Neural progenitor cell (in vitro differentiated cells): ENCODE measurements around the genes MRPS26, OXT and SPEF1.

DNA sequence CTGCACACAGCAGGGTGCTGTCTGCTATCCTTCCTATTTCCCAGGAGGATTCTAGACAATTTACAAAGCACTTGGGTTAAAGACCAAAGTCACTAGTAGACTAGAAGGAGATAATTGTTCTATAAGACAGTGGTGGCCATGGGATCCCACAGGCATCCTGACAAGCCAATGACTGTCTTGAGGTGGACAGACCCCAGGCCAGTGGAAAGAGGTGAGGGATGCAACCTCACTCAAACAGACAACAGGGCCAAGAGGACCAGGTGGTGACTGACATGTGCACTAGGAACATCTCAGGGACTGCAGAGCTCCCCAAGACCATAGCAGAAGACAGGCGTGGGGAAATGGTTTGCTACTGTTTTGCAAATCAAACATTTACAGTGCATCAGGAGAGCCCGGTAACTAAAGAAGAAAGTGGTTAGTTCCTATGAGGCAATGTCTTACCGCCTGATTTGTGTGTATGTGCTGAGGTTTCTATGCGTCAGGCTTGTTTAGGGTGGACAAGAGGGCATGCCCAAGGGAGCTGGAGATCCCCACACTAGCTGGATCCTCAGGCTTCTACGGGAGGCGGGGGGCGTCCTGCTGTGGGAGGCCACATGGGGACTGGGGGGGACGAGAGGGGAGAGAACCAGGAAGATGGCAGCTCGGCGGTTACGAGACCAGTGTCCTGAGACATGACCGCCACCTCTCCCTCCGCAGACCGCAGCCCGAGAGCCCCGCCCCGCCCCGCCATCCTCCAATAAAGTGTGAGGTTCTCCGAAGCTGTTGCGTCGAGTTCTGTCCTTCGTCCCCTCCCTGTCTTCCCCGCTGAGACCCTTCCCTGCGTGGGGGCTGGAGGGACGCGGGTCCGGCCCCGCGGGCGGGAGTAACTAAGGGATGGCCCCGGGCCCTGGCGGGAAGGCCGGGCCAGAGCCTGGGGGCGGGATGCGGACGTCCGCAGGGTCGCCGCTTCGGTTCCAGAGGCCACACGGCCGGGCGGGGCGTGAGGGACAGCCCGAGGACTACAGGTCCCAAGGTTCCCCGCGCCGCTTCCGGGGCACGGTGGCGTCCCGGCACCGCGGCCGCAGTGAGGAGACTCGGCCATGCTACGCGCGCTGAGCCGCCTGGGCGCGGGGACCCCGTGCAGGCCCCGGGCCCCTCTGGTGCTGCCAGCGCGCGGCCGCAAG, at the start of gene MRPS26:
MRPS26 (plus strand) TSS at position 1,063 of the 1,163 bp plus-strand sequence.
- RAMPAGE, long total RNA: no peak

GRCh38 chr20:3071514-3071703, at the start of gene OXT:
Gene OXT, plus strand, starts transcription at chr20:3071620.
- RAMPAGE, long total RNA: no peak

- RAMPAGE, long total RNA: no peak
Observed at GRCh38 chr20:3071704-3072705, 585 bp downstream of the OXT start.

GRCh38 chr20:3166734-3167157, 6.6 kb downstream of the LZTS3 start:
- RAMPAGE, long total RNA: no peak

DNA sequence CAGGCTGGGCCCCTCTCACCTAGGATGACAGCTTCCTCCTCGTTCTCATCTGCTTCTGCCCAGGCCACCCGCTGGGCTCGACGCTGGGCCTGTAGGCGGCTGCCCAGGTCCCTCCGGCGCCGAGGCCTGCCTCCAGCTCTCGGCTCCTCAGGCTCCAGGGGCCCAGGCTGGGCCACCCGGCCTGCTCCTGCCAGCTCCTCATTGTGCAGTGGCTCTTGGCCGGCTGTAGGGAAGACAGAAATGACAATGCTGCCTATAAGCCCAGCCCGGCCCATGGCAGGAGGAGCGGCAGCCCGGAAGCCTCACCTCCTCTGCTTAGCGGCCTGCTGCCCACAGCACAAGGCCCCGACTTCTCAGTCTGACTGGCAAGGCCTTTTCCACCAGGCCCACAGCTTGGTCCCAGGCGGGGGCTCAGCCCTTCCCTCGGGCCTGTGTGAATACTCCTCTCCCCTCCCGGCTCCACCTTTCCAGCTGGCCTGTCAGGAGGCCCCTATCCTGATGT, 1.2 kb downstream of the DDRGK1 start:
- RAMPAGE, long total RNA: no peak

GRCh38 chr20:3688157-3688759, 6.4 kb upstream of the ADAM33 start:
- RAMPAGE, long total RNA: no peak

- RAMPAGE, long total RNA: no peak
Observed at GRCh38 chr20:3729923-3730630, 2.4 kb upstream of the HSPA12B start.

DNA sequence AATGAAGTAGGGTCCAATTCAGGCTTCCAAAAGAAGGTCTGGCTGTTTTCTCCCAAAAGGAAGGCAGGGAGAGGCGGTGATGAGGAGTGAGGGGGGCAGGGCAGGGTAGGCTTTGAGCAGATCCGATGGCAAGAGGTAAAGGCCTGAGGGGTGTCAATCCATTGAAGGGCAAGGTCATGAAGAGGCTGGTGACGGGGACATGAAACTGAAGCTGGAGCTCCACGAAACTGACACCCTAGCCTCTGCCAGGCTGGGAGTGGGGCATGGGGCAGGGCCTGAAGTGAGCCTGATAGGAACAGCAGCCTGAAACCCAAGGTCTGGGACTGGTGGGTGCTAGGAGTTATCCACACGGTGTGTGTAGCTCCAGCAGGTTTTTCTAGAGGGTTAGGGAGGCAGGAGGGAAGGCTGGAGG, 12.8 kb downstream of the ADISSP start:
- RAMPAGE, long total RNA: no peak

DNA sequence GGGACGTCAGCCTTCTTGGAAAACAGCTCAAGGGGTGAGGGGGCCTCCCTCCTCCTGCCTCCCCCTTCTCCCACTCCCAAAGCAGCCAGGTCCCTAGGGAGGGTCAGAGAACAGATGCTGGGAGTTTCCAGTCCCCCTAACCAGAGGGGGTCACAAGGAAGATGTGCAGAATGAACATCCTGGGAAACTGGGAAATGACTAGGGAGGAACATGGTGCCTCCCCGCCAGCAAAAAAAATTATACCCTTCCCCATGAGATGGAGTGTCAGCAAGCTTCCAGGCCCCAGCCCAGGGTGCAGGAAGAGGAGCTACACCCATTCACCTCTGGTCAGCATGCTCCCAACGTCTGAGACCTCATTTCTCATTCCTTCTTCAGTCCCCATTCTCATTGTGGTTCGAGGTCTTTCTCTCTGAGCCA, 1.9 kb downstream of the ADISSP start:
- RAMPAGE, long total RNA: no peak

- RAMPAGE, long total RNA: no peak
Observed at GRCh38 chr20:3781332-3781751, at the start of gene SPEF1. Gene SPEF1, minus strand, starts transcription at chr20:3781448.

- RAMPAGE, long total RNA: no peak
Observed at GRCh38 chr20:3846005-3846547, 558 bp upstream of the MAVS start.

- RAMPAGE, long total RNA: no peak
Observed at GRCh38 chr20:3889938-3890590, 877 bp downstream of the PANK2 start.

DNA sequence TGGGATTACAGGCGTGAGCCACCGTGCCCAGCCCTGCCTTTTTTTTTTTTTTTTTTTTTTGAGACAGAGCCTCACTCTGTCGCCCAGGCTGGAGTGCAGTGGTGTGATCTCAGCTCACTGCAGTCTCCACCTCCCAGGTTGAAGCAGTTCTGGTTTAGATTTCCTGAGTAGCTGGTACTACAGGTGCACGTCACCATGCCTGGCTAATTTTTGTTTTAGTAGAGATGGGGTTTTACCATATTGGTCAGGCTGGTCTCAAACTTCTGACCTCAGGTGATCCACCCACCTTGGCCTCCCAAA, 17.8 kb downstream of the PANK2 start:
- RAMPAGE, long total RNA: no peak

DNA sequence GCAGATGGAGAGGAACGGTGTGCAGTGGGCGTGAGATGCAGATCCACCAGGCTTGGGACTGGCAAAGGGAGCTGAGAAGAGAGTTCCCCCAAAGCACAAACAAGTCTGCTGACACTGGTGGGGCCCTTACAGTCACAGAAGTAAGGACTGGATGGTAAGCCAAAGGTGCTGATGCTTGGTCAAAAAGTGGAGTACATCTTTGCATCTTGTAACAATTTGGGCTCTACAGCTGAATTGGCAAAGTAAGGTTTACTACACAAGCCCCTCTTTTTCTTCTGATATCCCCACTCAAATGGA, 38.5 kb downstream of the PANK2 start:
- RAMPAGE, long total RNA: no peak

- RAMPAGE, long total RNA: no peak
Observed at GRCh38 chr20:4012680-4013170, 2.6 kb downstream of the RNF24 start.

DNA sequence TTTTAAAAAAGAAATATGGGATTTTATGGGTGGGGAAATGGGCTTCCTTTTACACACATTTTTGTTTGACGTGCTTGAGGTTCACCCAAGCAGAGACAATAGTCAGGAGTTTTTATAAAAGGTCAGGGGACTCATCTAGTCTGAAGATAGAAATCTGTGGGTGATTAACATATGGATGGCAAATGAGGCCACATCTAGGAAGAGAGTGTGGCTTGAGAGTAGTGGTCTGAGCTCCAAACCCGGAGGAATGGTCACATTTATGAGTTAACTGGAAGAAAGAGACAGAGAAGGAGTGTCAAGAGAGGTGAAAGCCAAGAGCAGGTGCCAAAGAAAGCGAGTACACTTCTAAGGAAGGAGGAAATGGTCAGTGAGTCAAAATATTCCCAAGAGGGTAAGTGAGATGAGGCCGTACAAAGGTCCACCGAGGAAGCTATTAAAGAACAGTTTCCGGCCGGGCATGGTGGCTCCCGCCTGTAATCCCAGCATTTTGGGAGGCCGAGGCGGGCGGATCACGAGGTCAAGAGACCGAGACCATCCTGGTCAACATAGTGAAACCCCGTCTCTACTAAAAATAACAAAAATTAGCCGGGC, 28.8 kb upstream of the SMOX start:
- RAMPAGE, long total RNA: no peak

DNA sequence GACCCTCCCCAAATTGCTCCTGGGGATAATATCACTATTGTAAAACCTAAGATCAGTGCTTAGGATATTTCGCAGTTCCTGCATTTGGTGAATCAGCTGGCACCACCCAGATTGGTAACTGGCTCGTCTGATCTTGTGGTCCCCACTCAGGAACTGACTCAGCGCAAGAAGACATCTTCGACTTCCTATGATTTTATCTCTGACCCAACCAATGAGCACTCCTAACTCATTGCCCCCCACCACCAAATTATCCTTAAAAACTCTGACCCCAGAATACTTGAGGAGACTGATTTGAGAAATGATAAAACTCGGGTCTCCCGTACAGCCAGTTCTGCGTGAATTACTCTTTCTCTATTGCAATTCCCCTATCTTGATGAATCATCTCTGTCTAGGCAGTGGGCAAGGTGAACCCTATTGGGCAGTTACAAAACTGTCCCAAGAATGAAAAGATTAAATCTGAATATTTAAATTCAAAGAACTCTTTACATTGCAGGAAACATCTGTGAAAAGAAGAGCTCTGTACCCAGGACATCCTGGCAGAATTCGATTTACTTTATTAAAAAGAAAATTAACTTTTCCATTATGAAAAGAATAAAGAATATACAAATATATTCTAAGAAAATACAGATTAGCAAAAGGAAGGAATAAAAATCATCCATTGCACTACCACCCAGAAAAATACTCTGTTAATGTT, 20.1 kb upstream of the PRNP start:
- RAMPAGE, long total RNA: no peak

DNA sequence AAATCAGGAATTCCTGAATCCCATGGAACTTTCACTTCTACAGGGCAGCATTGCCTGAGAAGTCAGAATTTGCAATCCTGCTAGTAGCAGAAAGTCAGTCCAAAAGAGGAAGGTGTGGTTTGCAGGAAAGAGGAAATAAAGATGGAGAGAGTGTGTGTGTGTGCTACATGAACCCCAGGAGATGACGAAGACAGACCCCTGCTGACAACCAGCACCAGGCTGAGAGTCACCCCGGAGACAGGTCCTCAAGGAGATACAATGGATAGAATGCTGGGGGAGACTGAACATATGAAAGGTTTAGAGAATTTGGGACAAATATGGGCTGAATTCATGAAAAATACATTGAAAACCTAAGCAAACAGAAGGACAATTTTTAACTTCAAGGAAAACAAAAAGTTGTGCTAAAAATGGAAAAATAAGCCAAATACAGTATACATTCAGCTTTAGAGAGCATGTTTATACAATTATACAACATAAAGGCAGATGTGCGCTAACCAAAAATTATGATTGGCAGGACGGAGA, 45.1 kb downstream of the PRND start:
- RAMPAGE, long total RNA: no peak

GRCh38 chr20:4905129-4905562, 81.7 kb upstream of the RASSF2 start:
- RAMPAGE, long total RNA: no peak

DNA sequence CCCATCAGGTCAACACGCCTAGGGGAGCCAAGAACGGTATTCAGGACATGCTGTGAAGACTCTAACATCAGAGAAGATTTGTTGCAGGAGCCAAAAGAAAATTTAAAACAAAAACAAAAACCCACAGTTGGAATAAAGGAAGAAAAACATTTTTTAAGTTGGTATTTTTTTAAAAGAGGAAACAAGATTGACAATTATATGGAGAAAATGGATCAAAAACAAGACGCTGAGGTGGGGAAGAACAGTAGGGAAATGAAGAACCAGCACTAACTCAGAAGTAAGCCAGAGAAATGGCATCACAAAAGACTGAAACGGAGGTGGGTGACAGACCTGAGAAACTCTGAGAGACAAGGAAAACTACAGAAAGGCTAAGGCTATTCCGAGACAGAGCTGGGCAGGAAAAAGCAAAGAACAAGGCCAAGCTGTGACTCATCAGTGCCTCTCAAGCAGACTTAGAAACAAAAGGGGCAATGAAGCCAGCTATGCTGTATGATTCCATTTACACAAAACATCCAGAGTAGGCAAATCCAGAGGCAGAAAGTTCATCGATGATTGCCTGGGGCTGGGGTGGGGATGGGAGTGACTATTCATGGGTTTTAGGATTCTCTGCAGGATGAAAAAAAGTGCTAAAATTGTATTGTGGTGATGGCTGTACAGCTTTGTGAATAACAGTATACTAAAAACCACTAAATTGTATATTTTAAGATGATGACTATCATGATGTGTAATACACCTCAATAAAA, 50.1 kb downstream of the SLC23A2 start:
- RAMPAGE, long total RNA: no peak